SJCRH30 (cell line): ENCODE measurements around a stretch of chr5.

GRCh38 chr5:52822399-52822984, 34.8 kb downstream of the ITGA1 start:
- RAMPAGE, long total RNA = no peak

GRCh38 chr5:52859412-52859922, 71.8 kb downstream of the ITGA1 start:
- RAMPAGE, long total RNA = no peak

GRCh38 chr5:52881668-52882134, 94.0 kb downstream of the ITGA1 start:
- RAMPAGE, long total RNA = no peak

DNA sequence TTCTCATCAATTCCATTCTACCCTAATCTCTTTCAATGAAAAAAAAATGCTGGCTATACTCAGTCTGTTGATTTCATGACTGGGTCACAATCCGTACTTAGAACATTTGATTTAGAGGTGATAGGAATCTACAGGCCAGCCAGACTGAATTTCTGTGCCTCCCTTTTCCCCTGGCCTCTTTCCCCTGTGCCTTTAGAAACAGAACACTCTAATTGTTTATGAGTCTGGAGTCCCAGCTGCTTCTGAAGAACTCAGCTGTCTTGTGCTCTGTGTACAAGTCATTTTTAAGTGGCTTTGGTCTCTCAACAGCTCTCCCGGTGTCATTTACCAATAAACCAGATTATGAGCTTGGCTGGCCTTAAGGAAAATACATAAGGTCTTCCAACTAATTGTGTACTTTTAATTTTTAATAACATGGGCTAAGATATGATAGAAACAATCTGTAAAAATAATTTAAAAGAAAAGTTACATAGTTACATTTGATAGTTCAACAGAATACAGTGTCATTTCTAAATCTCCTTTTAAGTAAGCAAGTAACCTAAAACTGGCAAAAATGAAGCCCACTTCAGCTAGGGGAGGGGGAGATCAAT, 94.0 kb upstream of the ITGA2 start:
- RAMPAGE, long total RNA = no peak

- RAMPAGE, long total RNA = no peak
These were observed 1.4 kb upstream of the FST start for GRCh38 chr5:53479038-53479373.

DNA sequence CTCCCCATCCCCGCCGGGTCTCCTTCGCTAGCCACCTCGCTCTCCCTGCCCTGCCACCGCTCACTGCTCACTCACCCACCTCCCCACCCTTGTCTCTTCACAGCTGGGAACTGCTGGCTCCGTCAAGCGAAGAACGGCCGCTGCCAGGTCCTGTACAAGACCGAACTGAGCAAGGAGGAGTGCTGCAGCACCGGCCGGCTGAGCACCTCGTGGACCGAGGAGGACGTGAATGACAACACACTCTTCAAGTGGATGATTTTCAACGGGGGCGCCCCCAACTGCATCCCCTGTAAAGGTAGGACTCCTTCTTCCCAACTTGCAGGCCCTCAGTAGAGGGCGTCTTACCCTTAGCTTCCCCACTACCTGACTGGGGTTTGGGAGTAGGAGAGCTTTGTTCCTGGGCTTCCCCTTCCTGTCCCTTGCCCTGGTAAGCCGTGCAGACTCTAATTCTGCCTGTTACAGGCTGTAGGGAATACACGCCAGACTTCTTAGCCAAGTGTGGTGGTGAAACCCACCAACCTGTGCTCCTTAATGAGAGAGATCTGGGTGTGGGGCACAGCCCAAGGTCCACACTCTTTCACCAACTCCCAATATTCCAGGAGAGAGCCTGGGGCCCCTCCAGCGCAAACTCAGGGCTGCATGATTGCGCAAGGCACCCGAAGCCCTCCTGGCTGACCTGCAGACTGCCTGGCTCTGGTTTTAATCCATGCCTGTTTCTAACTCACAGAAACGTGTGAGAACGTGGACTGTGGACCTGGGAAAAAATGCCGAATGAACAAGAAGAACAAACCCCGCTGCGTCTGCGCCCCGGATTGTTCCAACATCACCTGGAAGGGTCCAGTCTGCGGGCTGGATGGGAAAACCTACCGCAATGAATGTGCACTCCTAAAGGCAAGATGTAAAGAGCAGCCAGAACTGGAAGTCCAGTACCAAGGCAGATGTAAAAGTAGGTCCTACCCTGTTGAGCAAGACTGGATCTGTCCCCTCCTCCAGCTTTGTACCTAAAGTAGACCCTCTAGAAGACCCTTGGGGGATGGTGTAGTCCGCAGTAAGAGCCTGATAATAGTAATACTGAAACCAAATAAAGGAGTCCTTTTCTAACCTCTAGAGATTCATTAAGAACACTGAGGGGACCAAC, 2.7 kb downstream of the FST start:
- RAMPAGE, long total RNA = no peak

- RAMPAGE, long total RNA = no peak
These were observed 41.2 kb downstream of the NDUFS4 start for GRCh38 chr5:53601606-53602037.

DNA sequence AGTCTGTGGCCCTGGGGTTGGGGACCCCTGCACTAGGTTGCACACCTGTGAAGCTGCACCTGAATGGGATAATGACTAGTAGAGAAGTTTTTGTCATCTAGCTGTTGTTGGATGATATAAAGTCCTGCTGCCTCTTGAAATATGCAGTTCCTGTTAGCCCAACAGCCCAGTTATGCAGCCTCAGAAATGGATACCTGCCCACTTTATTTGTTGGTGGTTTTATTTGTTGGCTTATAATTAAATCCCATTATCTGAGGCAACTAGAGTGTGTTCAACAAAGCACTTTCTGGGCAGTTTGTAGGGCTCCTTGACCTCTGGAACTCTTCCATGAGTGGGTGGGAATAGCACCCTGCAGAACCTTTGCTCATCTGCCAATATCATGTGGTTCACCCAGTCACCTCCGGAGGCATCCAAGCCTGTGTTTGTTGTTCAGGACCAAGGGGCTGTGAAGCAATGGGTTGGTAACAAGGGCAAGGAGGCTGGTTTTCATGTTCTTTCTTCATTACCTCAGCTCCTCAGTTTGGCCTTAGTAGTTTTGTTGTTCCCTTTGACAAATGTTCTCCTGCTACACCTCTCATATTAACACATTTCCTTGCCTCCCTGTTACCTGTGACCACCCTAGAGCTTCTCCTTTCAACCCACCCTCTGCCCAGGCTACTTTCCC, 313.9 kb downstream of the NDUFS4 start:
- RAMPAGE, long total RNA = no peak

DNA sequence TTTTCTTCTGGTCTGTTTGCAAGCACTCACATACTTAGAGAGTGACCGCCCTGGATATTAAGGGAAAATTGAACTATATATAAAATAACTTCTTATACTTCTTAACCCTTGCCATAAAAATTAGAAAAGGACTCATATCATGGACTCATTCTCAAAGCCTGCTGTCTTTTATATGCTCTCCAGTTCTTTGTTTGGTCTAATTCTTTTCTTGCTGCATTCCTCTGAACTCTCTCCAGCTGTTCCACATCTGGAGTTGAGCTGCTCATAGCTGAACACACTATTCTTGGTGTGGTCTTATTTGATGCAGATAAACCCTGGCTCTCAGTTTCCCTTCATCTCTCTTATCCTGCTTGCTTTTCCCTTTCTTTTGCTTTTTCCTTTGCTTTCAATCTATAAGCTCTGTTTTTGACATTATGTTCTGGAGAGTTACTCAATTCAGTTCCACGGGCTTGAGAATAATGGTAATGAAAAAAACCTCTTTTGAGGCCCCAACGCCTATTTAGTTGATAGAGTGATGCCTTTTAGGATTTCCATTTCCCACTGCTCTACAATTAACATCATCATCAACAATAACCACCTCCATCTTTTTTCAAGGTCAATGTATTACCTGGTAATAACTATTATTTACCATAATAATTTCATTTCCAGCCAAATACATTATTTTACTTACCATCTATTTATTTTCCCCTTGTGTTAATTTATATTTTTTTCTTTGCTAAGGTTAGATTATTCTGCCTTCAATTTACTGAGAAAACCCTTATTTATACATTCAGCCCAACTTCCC, 326.2 kb downstream of the ARL15 start:
- RAMPAGE, long total RNA = no peak

DNA sequence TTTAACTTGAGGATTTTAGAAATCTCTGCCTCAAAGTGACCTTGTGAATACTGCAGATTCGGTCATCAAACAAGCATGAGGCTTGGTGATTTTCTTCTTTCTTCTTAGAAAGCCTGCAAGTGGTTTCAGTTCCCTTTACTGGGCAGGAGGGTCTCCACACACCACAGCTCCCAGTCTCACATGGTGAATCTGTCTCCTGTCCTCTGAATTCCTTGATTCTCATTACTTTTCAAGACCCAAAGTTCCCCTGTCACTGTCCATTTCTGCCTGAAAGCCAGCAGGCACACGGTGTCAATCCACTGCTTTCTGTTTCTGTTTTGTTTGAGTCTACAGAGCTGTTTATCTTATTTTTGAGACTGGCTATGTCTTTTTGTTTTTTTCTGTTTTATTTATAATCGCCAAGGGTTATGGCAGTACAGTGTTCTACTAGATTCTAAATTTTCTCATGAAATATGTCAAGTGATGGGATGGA, 14.2 kb downstream of the HSPB3 start:
- RAMPAGE, long total RNA = no peak

GRCh38 chr5:54518151-54518657, 645 bp downstream of the SNX18 start:
- RAMPAGE, long total RNA = no peak

- RAMPAGE, long total RNA = no peak
These were observed 13.4 kb upstream of the GPX8 start for GRCh38 chr5:55146608-55146987.

GRCh38 chr5:55233373-55233464, 189 bp downstream of the CCNO start:
- RAMPAGE, long total RNA = no peak

- RAMPAGE, long total RNA = no peak
These were observed 111.4 kb downstream of the PLPP1 start for GRCh38 chr5:55423278-55423805.

GRCh38 chr5:55517711-55518278, 17.0 kb downstream of the PLPP1 start:
- RAMPAGE, long total RNA = no peak

GRCh38 chr5:55538569-55538969, 3.8 kb upstream of the PLPP1 start:
- RAMPAGE, long total RNA = no peak

DNA sequence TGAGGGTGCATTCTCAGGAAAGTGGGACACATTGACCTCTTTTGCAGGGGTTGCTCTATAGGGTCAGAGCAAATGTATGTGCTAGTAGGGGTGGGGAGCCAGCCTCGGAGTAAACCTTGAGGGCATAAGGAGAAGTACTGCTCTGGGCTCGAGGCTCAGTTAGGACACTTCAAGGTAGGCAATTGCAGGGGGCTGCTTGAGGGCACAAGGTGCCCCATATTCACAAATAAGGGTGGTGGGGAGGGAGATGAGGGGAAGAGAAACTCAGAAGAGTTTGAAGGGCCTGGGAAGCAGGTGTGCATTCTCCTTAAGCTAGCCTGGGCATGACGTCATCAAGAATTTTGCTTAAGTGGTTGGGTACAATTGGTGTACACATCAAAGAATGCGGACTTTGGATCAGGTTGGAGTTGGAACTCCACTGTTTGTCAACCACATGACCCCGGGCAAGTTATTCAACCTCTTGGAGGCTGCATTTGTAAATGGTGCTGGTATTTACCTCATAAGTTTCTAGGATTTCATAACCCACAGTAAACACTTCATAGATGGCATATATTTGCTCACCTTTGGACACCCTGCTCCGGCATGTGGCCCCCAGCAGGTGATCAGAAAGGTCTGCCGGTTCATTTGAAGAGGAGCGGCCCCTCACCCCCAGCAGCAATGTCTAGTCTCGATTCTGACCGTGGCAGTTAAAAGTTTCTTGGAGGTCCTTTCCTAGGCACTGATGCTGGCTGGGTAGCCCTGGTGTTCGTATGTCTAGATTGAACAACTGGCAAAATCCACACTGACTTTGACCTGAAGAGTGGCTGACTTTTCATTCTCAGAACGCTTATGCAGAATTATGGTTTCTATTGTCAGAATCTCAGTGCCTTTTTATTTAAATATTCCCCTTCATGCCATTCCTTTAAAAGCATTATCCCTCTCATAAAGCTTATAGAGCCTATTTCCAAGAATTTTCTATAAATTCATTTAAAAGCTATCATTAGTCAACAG, 60.7 kb downstream of the IL6ST start:
- RAMPAGE, long total RNA = no peak

- RAMPAGE, long total RNA = no peak
These were observed 48.7 kb downstream of the IL6ST start for GRCh38 chr5:55946089-55946357.

GRCh38 chr5:55975217-55975688, 19.5 kb downstream of the IL6ST start:
- RAMPAGE, long total RNA = no peak

DNA sequence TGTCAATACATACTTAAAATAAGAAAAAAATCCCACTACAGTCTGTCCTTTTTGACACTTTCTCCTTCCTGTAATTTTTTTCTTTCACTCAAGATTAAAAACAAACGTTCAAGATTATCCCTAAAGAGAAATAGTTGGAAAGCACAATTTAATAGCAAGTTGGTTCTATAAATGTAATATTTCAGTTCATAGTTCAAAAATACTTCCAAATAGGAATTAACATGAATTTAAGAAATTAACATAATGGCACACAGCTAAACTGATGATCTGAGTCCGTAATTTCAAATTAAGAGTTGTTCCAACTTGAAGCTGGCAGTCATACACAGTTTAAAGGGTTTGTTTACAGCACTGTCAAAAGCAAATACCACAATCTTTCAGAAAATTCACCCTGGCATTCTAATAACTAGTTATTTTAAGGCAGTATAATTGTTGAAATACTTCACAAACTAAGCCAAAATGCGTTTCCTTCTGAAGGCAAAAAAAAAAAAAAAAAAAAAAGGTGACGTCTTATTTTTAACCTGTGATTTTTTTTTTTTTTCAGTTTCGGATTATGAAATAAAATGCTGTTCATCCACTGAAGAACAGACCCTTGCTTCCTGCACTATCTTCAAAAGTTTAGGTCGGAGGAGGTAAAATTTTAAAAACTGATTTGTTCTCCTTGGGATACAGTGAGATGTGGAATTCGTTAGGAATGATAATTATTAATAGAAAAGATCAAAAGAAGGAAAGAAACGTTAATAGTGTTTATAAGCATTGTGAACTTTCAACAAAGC, 1.0 kb downstream of the IL6ST start:
- RAMPAGE, long total RNA = no peak